HL-60 (cell line): ENCODE measurements around a stretch of chr10.

GRCh38 chr10:124035836-124036610 lies 57.4 kb downstream of the CHST15 start:
- RRBS: no CpG with 5 or more reads among the region's 22 CpGs

DNA sequence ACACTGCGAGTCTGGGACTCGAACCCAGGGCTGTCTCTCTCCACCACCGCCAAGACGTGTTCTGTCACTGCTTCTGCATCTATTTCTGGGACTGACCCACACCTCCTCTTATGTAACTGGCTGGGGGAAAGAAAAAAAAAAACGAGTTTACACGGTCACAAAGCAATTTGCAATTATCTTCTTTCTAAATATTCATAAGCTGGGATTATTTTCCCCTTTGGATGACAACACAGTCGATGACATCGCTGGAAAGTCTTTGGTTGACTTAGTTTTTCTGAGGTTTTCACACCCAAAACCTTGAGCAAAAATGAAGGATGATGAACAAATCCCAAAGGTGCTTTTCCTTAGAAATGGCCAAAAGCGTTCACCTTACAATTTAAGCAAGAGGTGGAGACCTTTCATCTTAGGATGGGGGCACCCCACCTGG lies 27.1 kb downstream of the CHST15 start:
- RRBS: no CpG with 5 or more reads among the region's 9 CpGs

DNA sequence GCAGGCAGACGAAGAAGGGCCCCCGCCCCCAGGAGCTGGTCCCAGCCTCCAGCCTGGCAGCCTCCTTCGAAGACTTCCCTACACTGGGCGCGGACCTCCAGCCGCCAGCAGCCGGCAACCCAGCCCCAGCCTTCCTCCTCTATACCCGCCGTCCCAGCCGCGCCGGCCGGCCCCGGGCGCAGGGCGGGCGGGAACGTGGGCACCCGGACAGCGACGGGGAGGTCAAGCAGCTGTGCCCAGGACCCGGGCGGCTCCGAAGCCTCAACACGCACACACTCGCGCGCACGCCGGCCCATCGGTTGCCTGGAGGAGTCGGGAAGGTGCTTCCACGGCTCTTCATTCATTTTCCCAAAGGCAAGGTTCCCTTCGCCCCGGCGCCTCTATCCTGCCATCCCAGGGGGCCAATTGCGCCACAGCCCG lies 1.6 kb downstream of the CHST15 start:
- RRBS: 7% methylated on average over 23 of the region's 38 CpGs

DNA sequence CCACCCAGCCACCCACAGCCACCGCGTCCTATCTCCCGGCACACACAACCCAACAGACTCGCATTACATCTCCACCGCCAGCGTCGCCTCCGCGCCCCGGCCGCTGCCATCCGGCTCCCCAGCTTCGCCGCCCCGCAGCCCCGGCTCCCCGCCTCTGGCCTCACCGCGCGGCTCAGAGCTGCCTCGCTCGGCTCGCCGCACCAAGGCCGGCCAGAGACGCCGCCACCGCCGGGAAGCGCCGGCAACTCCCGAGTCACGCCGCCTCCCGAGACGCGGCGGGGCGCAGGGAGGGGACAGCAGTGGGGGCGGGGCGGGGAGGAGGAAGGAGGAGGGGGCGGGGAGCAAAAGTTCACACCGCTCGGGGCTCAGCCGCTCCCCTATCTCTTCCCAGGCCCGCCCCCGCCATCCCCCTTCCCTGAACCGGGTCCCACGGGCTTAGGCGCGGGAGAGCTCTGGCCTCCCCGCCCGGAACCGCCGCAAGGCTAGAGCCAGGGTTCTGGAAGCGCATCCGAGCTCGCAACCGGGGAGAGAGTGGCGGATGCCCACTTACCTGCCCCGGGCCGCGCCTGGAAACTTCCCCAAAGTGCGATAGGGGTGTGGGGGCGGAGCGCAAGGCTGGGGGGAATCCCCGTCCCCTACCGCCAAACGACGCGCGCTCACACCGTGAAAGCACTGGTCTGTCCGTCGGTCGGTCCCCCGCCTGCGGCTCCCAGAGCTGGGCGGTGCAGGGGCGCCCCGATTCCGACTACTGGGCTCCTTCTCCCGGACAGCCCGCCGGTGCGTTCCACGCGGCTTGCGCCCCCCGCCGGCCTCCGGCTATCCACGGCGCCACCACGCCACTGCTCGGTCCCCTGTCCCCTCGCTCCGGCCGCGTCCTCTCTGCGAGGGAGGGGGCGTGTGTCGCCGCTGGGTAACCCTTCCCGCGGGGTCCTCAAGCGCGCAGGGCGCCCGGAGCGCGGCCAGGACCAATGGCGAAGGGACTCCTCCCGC lies 943 bp downstream of the CHST15 start:
- RRBS: 10% methylated on average over 53 of the region's 114 CpGs

GRCh38 chr10:124165141-124165496 lies 71.7 kb upstream of the CHST15 start:
- RRBS: no CpG with 5 or more reads among the region's 4 CpGs

GRCh38 chr10:124290303-124290845 lies 128.3 kb downstream of the OAT start:
- RRBS: no CpG with 5 or more reads among the region's 9 CpGs

DNA sequence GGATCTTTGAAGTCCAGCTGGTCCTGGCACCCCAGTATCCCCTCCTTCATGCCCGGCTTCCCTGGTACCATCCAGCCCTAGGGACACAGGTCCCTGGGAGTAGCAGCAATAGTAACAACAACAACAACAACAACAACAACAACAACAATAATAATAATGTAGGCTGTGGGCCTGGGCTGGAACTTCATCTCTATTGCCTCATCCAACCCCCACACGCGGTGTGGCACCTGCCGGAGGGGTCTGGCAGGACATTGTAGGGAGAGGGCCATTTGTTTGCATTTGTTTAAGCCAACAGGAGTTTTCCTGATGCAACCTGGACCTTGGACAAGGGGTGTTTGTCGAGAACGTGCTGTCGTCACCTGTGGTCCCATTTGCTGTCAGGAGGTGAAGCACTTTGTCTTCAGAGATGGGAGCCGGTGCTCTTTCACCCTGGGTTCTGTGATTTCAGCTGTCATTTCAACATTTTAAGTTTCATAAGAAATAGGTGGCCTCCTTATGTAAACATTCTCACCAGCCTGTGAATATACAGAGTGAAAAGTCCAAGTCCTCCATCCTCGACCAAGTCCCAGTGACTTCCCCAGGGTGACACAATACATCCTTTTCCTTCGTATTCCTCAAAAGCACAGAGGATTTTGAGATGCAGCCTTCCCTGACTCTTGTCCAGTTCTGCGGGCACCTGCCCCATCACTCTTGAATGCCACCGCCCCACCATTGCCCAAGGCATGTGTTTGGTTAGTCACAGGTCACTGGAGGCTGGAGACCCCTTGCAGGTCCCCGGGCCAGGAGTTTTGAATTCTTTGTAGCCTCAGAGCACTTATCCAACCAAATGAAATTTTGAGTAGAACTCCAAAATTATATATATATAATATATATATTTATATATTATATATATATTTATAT lies 9.2 kb downstream of the LHPP start:
- RRBS: no CpG with 5 or more reads among the region's 13 CpGs

- RRBS: no CpG with 5 or more reads among the region's 16 CpGs
These were observed 132.3 kb downstream of the FAM53B start for GRCh38 chr10:124611817-124612277.

DNA sequence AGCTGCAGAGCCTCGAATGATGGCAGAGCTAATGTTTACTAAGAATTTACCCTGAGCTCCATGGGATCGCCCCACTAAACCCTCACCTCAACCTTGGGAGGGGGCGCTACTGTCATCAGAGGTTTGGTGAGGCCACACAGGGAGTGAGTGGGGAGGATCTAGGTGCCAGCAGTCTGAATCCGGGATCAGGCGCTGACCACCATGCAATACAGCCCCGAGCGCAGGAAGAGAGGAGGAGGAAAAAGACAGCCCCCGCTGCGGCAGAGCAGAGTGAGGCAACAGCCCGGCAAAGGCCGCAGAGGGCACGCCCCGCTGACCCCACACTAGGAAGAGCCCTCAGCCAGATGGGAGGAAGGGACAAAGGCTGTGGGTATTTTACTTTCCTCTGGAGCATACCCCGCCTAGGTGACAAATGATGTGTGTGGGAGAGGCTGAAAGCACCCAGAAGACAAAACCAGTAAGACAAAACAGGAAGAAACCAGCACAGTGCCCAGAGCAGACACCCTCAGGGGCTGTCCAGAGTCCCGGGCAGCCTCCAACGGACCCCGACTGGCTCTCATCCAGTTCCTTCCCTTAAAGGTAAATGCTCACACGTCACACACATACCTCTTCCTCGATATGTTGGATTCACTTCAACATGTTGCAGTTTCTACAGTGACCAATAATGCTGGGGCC lies 103.4 kb downstream of the FAM53B start:
- RRBS: 5% methylated on average over 5 of the region's 19 CpGs

- RRBS: no CpG with 5 or more reads among the region's 10 CpGs
These were observed 99.3 kb downstream of the FAM53B start for GRCh38 chr10:124644765-124645308.

GRCh38 chr10:124650233-124650842 lies 93.8 kb downstream of the FAM53B start:
- RRBS: no CpG with 5 or more reads among the region's 15 CpGs

- RRBS: 56% methylated on average over 1 of the region's 17 CpGs
These were observed 92.2 kb downstream of the FAM53B start for GRCh38 chr10:124651703-124652646.

GRCh38 chr10:124670625-124671443 lies 73.3 kb downstream of the FAM53B start:
- RRBS: no CpG with 5 or more reads among the region's 20 CpGs

GRCh38 chr10:124674511-124675464 lies 69.4 kb downstream of the FAM53B start:
- RRBS: 91% methylated on average over 1 of the region's 17 CpGs

- RRBS: no CpG with 5 or more reads among the region's 16 CpGs
These were observed 38.9 kb downstream of the FAM53B start for GRCh38 chr10:124705031-124705863.

GRCh38 chr10:124706203-124706880 lies 37.8 kb downstream of the FAM53B start:
- RRBS: no CpG with 5 or more reads among the region's 9 CpGs

GRCh38 chr10:124724569-124725239 lies 19.5 kb downstream of the FAM53B start:
- RRBS: no CpG with 5 or more reads among the region's 14 CpGs

GRCh38 chr10:124728317-124729034 lies 15.7 kb downstream of the FAM53B start:
- RRBS: no CpG with 5 or more reads among the region's 9 CpGs

- RRBS: no CpG with 5 or more reads among the region's 7 CpGs
These were observed 30.3 kb upstream of the ZRANB1 start for GRCh38 chr10:124911552-124912185.

DNA sequence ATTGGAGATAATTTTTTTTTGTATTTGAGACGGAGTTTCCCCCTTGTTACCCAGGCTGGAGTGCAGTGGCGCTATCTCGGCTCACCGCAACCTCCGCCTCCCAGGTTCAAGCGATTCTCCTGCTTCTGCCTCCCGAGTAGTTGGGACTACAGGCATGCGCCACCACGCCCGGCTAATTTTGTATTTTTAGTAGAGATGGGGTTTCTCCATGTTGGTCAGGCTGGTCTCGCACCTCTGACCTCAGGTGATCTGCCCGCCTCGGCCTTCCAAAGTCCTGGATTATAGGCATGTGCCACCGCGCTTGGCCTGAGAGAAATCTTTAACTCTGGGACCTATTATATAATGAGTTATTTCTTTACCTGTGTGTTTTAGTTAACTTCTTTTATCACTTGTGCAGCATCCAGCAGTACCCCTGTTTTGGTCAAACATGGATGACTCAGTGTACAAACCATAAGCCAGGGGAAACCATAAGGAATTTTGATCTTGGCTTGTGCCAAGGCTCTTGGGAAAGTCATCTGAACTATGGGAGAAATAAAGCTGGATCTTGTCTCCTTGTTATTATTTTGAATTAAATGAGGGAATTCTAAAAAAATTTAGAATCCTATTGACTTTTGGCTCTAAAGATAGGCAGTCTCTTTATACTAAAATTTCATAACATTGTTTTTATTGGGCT lies 23.6 kb upstream of the ZRANB1 start:
- RRBS: no CpG with 5 or more reads among the region's 15 CpGs